Pericardium (tissue), 1 donor: ENCODE measurements around a stretch of chr16.

DNA sequence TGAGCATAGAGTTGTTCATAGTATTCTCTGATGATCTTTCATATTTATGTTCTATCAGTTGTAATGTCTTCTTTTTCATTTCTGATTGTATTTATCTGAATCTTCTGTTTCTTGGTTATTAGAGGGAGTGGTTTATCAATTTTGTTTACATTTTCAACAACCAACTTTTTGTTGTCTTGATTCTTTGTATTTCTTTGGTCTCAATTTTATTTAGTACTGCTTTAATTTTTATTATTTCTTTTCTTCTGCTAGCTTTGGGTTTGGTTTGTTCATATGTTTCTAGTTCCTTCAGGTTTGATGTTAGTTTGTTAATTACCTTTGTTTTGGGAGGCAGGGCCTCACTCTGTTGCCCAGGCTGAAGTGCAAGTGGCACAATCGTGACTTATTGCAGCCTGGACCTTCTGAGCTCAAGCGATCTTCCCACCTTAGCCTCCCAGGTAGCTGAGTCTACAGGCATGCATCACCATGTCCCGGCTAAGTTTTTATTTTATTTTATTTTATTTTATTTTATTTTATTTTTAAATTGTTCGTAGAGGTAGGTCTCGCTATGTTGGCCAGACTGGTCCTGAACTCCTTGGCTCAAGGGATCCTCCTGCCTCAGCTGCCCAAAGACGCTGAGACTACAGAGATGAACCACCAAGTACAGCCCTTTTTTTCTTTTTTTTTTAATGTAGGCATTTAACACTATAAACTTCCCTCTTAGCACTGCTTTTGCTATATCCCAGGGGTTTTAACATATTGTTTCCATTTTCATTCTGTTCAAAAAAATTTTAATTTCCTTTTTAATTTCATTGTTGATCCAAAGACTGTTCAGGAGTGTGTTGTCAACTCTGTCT is 152.1 kb upstream of the NETO2 start:
- RRBS: no CpG with 5 or more reads among the region's 6 CpGs

DNA sequence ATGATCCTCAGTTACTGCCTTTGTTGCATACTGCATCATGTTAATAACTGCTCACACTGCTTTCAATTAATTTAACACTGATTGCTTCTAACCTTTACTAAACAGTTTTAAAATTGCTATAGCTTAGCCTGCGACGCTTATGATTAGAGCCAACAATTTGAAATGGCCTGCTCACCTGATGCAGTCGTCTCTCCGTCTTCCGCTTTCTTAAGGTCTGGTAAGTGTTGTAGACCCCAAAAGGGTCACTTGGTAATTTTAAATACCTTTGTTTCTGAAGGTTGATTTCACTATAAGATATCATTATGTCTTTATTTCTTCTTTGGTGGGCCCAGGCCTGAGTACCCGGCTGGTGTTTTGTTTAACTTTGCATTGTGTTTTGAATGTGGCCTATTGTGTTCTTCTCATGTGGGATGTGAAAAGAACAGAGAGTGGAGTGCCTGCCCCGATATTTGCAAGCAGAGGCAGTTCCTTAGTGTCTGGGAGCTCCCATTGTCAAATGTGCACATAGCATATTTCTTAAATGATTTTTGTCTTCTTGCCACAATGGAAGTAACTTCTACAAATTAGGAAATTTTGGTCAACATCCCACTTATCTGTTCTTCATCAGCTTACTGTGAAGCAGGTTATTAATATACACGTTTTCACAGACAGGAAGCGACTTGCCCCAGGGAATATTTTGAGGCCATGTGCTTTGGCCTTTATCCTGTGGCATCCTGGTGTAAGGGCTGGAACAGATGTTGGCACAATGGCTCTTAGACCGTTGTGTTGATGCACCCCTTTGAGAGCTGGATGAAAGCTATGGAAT is 2.8 kb downstream of the PHKB start:
- RRBS: no CpG with 5 or more reads among the region's 10 CpGs

GRCh38 chr16:47687943-47688336 is 226.8 kb downstream of the PHKB start:
- RRBS: no CpG with 5 or more reads among the region's 1 CpG

- RRBS: no CpG with 5 or more reads among the region's 8 CpGs
These were observed 9.5 kb upstream of the ABCC12 start for GRCh38 chr16:48165318-48165721.

DNA sequence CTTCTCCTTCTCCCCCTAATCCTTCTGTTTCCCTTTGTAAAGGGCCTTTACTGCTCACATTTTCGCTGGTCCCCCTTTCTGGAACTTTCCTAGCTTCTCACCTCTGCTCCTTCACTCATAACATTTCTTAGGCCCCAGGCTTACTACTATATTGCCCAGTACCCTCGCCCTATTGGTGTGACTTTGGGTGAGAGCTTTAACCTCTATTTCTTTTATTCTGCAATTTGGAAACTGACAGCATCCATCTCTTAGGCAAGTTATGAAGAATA is 1.0 kb downstream of the LONP2 start:
- RRBS: no CpG with 5 or more reads among the region's 2 CpGs

GRCh38 chr16:48272824-48273394 is 25.6 kb upstream of the ABCC11 start:
- RRBS: no CpG with 5 or more reads among the region's 8 CpGs

DNA sequence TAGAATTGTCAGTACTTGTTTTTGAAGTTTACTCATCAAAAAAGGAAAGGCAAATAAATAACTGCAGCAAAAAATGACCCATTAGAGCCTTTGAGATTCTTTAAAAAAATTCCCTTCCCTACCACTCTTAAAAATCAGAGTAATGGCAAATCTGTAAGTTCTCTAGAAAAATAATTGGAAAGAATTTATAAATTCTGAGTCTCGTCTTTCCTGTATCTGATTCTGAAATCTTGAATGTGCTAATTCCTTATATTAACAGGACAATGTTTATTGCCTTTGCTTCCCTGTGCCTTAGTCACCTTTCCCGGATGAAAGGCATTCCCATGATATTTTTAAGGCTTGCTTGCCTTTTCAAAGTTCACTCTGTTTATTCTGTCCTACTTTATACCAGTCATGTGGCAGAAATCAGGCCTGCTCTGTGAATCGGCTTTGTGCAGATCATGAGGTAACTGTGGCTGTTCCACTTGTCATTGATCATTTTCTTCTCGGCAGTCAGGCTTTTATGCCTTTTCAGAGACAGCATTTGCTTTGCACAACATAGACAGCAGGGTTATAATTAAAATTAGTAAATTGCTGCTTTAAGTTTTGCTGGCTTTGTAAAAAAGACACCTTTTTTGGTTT is 28.7 kb upstream of the ABCC11 start:
- RRBS: no CpG with 5 or more reads among the region's 4 CpGs

GRCh38 chr16:48365370-48366485 is 19.5 kb downstream of the SIAH1 start:
- RRBS: 1% methylated on average over 12 of the region's 52 CpGs

DNA sequence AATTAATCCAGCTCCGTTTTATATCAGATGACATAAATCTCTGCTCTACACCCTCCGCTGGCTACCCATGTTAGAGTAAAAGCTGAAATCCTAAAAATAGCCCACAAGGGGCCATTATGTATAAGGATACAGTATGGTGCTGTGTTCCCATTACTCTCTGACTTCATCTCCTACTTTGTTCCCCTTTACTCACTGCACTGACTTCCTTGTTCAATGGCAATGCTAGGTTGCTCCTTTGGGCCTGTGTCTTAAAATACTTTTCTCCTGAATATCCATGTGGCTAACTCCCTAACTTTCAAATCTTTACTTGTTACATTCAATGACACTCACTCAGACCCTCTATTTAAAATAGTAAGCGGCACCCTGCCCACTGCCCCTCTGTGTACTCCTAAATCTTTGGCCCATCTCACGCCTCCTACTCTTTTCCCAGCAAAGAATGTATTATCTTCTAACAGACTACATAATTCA is 11.5 kb downstream of the SIAH1 start:
- RRBS: no CpG with 5 or more reads among the region's 4 CpGs

- RRBS: no CpG with 5 or more reads among the region's 5 CpGs
These were observed 110.7 kb downstream of the N4BP1 start for GRCh38 chr16:48499171-48499855.

DNA sequence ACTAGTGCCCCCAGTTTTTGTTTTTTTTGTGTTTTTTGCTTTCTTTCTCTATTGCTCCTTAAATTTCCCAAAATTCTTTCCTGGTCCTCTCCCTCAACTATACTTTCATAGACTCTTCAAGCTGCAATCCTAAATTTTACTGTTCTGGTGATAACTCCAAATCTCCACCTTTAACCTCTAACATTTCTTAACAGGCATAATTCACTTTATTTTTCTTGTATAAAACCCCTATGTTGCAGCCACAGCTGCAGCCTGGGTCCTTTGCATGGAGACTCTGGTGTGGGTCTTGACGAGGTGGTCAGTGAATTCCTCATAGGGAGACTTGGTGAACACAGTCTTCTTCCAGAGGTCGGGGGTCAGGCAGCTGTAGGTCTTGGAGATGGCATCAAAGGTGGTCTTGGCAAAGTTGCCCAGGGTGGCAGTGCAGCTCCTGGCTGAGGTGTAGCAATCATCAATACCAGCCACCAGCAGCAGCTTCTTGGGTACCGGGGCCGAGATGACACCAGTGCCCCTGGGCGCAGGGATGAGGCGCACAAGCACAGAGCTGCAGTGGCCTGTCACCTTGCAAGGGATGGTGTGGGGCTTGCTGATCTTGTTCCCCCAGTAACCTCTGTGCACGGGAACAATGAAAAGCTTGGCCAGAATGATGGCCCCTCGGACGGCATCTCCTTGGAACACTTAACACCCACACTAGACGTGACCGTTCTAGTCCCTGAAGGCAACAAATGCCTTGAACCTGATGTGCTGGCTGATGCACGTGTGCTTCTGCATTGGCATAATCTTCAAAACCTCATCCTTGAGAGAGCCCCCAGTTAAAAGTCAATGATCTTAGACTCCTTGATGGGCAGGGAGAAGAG is 32.5 kb downstream of the N4BP1 start:
- RRBS: no CpG with 5 or more reads among the region's 12 CpGs

- RRBS: 42% methylated on average over 4 of the region's 7 CpGs
These were observed 11.7 kb upstream of the N4BP1 start for GRCh38 chr16:48621655-48622014.

- RRBS: 28% methylated on average over 4 of the region's 21 CpGs
These were observed 91.6 kb downstream of the C16orf78 start for GRCh38 chr16:49465203-49465591.

DNA sequence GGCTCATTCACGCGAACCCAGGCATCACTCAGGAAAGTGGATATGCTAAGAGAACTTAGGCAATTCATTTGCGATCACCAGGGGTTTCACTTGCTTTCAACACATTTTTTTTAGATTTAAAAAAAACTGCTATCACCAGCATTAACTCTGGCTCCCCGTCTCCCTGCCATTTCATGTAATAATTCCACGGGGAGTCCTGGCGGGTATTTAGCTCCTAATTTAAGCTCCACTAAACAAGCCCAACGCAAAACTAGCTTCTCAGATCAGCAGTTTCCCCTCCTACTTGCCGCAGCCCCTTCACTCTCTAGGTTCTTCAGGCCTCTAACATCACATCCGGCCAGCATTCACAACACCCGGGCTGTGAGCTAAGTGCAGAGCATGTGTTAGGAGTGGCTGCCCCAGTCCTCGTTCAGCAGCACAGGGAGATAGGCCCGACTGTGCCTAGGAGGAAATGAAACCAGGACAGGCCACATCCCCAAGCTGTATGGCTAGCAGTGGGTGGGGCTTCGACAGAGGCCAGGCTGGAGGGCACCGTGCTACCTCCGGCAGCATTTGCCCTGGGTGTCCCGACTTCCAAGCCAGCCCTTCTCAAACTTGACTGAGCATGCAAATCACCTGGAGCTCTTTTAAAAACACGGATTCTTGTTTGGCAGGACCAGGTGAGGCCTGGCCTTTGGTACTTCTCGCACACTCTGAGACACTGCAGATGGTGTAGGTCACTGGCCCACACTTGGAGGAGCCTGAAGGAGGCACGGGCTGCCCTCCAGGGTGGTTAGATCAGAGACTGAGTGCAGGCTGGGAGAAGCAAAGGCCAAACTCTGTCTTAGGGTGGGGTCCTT is 201.8 kb downstream of the C16orf78 start:
- RRBS: no CpG with 5 or more reads among the region's 19 CpGs

DNA sequence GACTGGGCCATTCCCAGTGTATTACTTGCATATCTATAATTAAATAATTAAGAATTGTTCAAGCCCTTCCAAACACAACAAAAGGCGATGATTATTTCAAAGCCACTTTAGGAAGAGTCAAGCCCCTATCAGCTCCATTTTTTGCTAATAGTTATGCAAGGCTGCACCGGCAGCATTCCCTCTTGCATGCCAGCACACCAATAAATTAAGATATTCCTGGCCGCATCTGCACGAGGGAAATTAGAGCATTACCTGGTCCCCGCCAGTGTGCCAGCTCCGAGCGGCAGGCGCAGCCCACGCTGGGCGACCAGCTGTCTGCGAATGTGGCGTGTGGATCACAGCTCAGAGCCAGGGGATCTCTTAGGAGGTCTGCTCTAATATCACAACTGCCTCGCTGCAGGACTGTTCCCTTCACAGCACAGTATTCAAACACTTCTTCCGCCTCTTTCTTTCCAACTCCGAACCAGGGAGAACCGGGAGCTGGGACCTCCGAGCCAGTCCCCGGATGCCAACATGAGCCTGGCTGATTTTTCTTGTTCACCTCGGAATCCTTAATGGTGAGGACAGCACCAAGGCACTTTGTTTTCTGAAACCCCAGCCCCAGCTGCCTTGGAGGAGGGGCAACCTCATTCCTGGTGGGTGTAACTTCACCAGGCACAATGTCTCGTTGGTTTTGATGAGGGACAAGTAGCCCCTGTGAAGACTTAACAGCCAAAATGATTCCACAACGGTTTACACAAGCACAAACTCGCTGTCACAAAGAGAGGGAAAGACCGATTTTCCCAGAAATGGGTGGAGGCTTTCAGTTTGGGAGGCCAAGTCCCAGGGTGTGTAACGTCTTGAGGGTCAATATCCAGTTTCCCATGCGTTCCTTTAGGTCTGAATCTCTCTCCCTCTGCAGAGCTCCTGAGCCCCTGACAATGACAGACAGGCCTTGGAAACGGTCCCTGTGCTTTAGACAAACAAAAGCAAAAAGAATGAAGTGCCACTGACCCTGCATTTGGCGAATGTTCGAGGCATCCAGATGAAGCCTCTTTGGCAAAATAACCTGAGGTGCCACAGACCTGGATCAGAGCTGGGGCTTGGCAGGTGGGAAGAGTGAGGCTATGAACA is 213.1 kb downstream of the C16orf78 start:
- RRBS: no CpG with 5 or more reads among the region's 28 CpGs

DNA sequence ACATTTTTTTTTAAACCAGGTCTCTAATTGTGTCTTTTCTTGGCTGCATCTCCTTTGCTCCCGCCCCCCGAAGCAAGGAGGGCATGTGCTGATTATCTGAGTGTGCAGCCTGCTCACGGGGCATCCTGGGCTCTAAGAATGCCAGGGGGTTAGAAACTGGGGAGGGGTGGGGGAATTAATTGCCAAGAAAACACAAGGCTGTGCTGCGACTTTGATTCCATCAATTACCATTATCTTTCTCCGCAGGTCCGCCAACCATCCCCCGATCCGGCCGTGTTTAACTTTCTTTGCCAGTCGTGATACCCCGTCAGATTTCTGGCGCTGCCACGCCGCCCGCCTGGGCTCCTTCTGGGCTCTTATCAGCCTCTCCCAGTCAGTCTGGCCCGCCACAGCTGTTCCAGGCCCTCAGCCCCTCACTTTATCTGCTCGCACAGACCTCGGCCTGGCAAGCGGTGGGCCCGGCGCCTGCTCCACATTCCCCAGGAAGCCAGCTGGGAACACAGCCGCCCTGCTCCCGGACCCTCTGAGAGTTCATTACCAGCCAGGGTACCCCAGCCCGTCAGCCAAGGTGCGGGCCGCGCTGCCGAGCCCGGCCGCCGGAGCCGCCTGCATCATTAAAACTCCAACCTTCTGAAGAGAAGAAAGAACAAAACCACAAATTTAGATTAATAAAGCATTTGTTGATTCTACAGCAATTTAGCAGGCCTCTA is 157.6 kb downstream of the ZNF423 start:
- RRBS: 30% methylated on average over 10 of the region's 32 CpGs

- RRBS: no CpG with 5 or more reads among the region's 19 CpGs
These were observed 156.9 kb downstream of the ZNF423 start for GRCh38 chr16:49698907-49699536.

GRCh38 chr16:50039145-50039705 is 14.2 kb downstream of the CNEP1R1 start:
- RRBS: no CpG with 5 or more reads among the region's 5 CpGs